Mesenchymal stem cell of the bone marrow (primary cell): ENCODE results near the genes KCTD18, BZW1 and FLACC1.

DNA sequence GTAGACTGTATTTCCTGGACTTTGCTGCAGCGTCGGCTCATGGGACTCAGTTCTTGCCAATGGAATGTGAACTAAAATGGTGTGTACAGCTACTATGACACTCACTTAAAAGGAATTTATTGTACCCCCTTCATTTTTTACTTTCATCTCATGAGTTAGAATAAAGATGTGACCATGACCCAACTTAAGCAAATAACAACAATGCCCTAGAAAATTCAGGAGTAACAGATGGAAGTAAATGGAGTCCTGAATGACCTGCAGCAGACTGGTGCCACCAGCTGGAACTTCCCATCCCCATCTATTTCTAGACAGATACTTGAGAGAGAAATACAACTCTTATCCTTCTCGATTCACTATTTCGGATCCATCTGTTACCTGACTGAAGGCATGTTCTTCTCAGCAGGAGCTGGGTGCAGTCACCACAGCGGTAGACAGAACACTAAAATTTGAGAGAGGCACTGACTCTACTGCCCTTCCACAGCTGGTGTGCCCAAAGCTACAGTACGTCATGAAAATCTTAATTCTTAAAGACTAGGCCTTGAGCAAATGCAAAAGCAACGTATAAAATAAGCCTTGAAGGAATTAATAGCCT, 724.0 kb downstream of the PLCL1 start:
- CAGE, long polyA plus RNA = no peak

- CAGE, long polyA plus RNA = no peak
Measured at GRCh38 chr2:199456707-199457740, 715 bp downstream of the SATB2 start.

DNA sequence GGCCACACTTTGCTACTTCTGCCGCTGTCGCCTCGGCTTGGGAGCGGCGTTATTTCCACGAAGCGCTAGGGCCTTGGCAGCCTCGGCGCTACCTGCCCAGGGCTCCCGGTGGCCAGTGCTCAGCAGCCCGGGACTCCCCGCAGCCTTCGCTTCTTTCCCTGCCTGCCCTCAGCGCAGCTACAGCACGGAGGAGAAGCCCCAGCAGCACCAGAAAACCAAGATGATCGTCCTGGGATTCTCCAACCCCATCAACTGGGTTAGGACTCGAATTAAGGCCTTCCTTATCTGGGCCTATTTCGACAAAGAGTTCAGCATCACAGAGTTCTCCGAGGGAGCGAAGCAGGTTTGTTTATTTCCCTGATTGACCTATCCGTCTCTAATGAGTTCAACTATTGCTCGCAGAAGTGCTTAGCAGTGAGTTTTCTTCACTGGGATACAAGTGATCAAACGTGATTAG, 552 bp downstream of the MAIP1 start:
- CAGE, long polyA plus RNA = no peak

DNA sequence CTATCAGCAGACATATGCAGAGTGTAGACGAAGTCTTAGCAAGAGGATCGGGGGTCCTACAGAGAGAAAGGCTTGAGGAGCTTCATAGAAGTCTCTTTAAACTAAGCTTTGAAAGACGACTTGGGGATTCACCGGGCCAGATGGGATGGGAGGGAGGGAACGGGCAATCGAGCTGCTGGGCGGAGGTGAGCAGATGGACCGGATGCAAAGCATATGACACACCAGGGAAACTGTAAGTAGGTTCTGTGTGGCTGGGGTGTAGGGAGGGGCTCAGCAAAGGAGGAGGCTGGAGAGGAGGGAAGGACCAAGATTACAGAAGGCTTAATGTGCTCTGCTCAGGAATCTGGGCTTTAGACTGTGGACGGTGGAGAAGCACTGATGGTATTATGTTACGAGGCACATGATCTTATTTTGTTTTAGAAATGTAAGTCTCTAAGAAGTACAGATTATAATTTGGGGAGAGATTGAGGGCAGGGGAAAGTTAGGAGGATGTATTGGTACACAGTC, 131.5 kb downstream of the MAIP1 start:
- CAGE, long polyA plus RNA = no peak

DNA sequence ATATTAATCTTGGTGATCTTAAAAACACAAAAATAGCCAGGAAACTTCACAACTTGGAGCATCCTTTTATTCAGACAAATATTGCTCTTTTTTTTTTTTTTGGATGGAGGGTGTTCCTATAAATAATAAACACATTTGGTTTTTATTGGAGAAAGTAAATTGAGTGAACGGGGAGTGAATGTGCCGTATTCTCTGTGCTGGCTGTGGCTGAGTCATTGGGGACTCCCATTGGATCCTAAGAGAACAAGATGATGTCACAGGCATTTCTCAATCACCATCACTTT, 150.1 kb upstream of the SPATS2L start:
- CAGE, long polyA plus RNA = no peak

DNA sequence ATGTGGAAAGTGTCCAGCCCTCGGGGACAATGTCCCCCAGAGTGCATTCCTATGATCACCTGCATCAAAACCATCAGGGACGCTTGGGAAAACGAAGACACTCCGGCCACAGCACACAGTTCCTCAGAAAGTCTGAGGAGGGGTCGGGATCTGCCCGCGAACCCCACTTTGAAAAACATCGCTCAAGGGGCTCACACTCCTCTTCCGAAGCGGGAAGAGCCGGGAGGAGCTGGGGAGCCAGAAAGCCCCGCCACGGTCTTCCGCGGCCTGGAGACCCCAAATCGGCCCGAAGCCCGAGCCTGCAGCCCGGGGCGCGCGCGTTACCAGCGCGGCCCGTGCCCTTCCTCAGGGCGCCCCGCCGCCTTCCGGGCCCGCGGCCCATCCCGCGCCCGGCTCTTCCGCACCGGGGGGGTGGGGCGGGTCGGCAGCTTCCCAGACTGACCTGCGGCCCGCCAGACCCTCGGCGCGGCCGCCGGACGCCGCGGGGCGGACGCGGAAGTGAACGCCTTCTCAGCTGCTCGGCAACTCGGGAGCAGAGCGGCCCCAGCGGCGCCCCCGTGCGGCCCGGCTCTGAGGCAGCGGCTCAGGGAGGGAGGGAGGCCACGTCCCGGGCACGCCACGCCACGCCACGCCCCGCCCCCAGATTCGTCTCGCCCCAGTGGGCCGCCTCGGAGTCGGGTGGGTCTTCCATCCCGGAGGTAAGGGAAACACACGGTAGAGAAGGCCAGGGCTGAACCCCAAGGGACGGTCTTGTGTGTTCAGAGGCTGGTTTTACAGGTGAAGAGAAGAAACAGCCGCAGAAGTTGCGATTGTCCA, at the start of gene KCTD18:
TSS of gene KCTD18 (minus strand) at position 500 of the 816 bp plus-strand sequence.
- CAGE, long polyA plus RNA = no peak

- CAGE, long polyA plus RNA = no peak
Measured at GRCh38 chr2:200613652-200614171, 27.9 kb downstream of the AOX1 start.

GRCh38 chr2:200619165-200619736, 33.4 kb downstream of the AOX1 start:
- CAGE, long polyA plus RNA = no peak

GRCh38 chr2:200695113-200696135, 109.6 kb downstream of the AOX1 start:
- CAGE, long polyA plus RNA = no peak

DNA sequence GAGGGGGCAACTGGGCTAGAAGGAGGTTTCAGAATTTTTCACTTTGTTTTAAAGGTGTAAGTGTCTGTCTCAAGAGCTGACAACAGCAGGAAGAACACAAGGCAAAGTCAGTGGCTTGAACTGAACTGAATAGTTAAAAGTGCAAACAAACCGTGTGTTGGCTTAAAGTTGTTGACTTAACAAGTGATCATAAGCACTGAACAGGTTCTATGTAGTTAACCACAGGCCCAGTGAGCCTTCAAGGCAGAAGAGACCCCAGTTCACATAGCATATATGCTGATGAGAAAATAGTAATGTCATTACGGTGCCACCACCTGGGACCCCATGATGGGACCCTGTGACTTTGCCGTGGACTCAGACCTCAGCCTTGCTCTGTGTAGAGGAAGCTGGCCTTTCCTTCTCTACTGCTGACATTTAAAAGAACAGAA, 69.9 kb upstream of the BZW1 start:
- CAGE, long polyA plus RNA = no peak

DNA sequence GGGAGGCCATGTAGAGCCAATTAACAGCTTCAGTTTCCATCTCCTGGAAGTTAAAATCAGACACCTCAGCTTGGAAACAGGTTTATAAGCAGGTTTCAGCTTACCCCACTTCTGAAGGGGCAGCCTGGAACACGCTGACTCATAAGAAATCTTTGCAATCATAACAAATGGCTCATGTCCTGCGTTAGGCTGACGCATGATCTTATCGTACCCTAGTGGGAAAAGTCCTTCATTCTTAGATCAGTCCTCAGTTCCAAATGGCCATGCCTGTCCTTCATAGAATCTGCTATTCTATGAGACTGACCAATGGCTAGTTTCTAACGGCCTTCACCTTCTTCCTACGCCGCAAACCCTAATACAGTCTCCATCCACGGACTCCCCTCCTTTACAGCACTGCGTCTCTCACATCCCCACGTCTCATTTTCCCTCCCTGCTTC, 24.3 kb upstream of the BZW1 start:
- CAGE, long polyA plus RNA = no peak

DNA sequence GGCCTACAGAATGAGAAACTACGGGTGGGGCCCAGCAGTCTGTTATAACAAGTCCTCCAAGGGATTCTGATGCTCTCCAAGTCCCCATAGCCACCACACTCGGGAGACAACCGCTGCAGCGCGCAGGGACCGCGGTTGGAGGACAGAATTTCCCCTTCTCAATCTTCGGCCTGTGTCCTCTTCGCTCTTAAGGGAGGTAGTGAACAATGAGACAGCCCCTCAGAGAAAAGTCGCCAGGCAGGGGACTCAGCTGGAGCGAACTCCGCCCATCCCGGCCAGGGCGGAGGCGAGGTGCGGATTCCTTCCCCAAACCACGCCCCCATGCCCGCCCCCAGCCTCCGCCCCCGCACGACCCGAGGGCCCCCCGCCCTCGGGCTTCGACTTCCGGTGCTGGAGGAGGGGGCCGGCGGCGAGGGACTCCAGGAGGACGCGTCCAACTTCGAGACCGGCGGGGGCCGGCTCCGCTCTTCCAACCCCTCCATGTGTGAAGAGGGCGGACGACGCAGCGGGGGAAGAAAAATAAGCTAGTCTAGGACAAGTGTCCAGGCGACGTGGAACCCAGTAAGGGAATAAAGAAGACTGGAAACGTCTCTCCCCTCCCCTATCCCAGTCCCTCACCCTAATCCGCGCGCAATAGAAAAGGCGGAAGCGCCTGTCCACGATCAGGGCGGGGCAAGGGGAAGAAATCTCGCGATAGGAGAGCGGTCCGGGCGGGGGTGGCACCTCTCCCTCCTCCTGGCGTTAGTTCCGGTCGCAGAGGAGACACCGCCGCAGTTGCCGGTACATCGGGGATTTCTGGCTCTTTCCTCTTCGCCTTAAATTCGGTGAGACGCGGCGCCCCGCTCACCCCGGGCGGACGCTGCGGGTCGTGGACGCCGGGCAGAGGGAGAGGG, at the start of gene BZW1:
TSS of gene BZW1 (plus strand) at position 744 of the 893 bp plus-strand sequence.
- CAGE, long polyA plus RNA = no peak

DNA sequence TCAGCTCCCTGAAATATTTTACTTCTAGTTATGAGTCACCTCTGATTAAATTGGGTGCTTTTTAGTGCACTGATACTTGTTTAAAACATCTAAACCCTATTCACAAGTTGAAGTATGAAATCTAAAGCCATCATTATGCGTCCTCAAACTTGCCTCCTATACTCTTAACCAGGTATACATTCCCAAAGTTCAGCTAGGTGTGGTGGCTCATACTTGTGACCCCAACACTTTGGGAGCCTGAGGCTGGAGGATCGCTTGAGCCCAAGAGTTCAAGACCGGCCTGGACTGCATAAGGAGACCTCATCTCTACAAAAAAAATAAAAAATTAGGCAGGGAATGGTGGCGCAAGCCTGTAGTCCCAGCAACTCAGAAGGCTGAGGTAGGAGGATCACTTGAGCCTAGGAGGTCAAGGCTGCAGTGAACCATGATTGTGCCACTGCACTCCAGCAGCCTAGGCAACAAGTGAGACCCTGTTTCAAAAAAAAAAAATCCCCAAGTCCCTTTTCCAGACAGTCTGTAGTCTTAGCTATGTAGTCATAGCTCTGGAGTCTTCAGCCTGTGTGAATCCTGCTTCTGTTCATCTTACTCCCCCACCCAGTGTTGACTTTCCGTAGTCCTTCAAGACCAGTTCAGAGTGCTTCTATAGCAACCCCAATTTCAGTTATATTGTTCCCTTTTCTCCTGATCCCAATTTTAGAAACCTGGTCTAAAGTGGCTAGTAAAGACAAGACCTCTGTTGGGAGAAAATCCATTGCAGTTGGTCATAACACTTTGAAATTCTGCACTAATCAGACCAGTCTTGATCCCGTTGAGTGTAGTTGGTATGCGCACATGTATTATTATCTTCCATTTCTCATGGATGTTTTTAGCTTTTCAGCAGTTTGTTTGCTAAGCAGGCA, 8.7 kb downstream of the BZW1 start:
- CAGE, long polyA plus RNA = no peak

DNA sequence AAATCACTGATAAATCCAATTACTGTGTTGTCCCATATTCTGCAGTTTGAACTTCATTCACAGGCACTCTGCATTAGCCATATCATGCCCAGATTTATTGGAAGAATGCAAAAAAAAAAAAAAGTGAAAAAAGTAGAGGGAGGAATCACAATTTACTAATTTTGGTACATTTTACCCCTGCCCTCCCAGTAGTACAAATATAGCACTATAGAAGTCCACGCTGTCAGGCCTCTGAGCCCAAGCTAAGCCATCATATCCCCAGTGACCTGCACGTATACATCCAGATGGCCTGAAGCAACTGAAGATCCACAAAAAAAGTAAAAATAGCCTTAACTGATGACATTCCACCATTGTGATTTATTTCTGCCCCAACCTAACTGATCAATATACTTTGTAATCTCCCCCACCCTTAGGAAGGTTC, 2.5 kb downstream of the CLK1 start:
- CAGE, long polyA plus RNA = no peak

GRCh38 chr2:200910768-200911377, 21.7 kb downstream of the NIF3L1 start:
- CAGE, long polyA plus RNA = no peak

- CAGE, long polyA plus RNA = no peak
Measured at GRCh38 chr2:201114990-201115440, 949 bp upstream of the CFLAR start.

- CAGE, long polyA plus RNA = no peak
Measured at GRCh38 chr2:201126208-201126544, 10.2 kb downstream of the CFLAR start.

GRCh38 chr2:201160312-201160938, 22.5 kb upstream of the CASP10 start:
- CAGE, long polyA plus RNA = no peak

- CAGE, long polyA plus RNA = no peak
Measured at GRCh38 chr2:201169018-201169533, 13.9 kb upstream of the CASP10 start.

- CAGE, long polyA plus RNA = no peak
Measured at GRCh38 chr2:201357073-201357737, at the start of gene FLACC1. FLACC1 (minus strand) TSS chr2:201357345.